NCI-H460 (cell line): ENCODE results near the gene UBE2F.

DNA sequence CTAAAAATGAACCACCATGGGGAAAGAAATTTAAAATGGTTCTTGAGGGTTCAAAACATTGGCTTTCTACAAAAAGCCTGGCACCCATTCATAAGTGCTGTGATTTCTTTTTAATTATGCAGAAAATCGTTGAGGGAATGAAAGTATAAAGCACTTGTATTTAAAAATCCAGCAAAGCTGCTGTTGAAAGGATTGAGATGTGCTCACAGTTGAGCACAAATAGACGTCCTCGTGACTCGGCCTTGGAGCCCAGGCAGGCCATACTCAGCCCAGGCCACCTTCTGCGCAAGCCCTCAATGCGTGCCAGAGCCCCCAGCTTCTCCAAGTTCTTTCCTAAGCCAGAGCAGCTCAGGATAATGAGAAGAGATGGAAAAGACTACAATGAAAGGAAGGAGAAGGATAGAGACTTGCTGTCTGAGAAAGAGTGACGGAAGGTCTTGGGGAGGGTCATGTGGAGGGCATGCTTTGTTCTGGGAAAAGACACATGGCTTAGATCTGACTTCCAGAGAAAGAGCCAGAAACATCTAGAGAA, 92.8 kb downstream of the COL6A3 start:
RAMPAGE:
- cytosol, long total RNA, result no peak
- long total RNA, result no peak
- nucleus, long total RNA, result no peak

DNA sequence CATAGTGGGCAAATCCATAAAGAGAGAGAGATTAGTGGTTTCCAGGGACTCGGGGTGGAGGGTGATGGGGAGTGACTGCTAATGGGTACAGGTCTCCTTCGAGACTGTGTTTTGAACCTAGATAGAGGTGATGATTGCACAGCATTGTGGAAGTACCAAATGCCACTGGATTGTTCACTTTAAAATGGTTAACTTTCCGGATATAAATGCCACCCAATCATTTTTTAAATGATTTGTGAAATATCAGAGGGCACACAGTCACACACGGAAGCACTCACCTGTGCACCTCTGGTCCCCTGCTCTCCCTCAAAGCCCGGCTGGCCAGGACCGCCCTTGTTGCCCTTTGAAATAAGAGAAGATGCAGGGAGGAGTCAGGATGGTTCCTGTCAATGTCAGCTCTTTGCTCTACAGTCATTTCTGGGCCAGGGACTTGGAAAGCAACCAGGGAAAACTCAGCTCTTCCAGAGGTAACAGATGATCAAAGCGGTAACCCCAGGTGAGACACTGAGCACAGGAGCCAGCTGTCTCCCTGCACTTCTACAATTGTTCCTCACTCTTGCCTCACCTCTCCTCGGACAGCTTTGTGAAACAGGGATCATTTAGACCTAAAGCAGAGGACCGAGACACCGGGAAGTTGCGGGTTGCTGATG, 60.8 kb downstream of the COL6A3 start:
RAMPAGE:
- cytosol, long total RNA, result no peak
- long total RNA, result no peak
- nucleus, long total RNA, result no peak

GRCh38 chr2:237356987-237357493, 56.9 kb downstream of the COL6A3 start:
RAMPAGE:
- cytosol, long total RNA, result no peak
- long total RNA, result no peak
- nucleus, long total RNA, result no peak

DNA sequence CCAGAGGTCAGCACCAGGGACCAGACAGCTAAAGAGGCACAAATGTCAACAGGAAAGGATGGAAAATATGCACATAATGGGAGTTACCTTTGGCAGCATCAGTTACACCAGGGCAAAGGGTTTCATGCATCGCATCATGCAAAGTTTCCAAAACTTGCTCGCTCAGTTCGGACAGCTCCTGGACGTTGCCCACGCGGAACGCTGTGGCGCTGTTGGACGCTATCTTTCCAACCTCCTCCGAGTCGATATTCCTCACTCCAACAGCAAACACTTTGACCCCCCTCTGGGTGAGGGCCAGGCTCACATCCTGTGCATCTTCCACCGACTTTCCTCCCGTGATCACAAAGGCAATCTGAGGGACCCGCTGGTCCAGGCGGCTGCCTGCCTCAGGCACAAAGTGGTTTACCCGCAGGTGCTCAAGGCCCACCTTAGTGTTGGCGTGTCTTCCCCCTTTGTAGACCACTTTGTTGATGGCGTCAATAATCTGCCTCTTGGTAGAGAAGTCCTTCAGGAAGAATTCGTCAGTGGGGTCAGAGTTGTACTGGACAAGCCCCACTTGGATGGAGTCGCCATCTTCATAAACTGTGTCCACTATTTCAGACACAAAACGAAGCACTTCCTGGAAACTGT, 47.2 kb downstream of the COL6A3 start:
RAMPAGE:
- cytosol, long total RNA, result no peak
- long total RNA, result no peak
- nucleus, long total RNA, result no peak

DNA sequence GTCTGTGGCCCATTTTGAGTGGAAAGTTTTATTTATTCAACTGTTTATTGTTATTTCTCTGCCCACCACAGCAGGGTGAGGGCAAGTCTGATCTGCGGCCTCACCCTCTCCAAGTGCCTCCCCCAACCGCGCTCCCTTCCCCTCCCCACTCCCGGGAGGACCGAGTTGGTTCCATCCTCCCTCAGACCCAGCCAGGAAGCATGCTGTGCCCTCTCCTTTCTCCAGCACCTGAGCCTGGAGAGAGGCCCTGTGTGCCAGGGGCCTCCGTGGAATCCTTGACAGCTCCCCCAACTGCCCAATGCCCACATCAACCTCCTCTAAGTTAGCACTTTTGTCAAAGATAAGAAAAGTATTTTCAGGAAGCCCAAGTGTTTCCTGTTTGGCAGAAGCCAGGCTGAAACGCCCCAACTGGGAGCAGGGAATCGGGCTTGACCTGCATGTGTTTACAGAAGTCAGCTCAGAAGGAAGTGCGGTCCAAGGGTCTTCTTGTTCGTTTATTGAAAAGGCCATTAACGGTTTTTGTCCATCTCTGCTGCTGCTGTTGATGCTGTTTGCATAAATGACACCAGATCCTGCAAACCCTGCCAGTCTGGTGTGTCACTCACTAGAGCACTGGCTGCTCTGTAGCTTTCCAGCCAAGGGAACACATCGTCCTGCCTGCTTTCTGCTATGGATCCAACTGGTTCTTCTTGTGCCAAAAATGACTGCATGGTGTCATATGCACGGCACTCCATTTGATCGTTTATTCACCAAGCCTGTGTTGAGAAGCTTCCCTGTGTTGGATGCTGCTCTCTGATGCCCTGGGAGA, 35.3 kb upstream of the COL6A3 start:
RAMPAGE:
- cytosol, long total RNA, result no peak
- long total RNA, result no peak
- nucleus, long total RNA, result no peak

DNA sequence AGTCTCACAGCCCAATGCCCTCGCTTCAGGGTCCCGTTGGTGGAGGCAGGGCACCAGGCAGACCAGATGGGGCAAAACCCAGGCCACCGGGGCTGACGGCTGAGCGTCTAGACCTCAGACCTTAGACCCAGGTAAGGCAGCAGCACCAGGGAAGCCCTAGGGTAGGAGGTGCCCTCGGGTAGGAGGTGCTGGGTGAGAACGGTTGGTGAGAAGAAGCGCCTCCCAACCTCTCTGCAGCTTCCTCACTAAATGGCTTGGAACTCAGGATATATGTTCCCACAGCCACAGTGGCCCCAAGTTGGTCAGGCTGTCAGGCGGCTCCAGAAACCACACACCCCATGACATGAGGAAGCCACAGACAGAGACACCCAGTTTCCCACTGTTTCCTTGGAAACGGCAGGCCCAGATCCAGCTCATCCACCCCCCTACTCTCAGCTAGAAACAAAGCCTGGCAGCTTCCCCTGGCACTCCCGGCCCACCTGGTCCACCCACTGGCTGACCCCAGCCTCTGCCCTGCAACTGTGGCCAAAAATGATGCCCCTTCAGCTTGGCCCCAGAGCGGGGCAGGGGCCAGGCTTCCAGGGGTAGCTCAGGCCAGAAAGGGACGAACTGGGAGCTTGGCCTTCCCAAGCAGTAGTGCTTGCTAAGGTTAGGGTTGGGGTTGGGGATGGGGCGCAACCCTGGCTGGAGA, 13.0 kb upstream of the MLPH start:
RAMPAGE:
- cytosol, long total RNA, result no peak
- long total RNA, result no peak
- nucleus, long total RNA, result no peak

DNA sequence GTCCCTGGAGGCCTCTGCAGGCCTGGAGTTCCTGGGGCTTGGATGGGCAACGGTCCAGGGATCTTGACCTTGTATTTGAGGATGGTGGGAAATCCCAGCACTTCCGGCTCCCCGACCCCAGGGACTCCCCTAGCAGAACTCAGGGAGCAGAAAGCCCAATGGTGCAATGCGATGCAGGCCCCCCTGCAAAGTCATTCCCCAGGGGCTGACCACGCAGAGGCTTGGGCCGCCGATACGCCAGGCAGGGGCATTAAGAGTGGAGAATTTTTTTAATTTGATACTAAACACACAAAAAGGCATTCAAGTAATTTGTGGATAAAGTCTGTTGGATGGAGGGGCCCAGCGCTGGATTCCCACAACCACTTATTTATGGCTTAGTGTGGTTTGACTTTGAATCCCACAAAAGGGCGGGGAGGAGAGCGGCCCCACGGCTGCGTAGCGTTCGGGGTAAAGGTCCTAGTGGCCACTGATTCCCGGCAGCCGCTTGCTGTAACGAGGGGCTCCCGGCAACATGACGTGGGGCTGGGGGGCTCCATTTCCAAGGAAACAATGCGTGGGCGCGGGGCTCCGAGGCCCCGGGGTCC, 12.3 kb upstream of the MLPH start:
RAMPAGE:
- cytosol, long total RNA, result no peak
- long total RNA, result no peak
- nucleus, long total RNA, result no peak

GRCh38 chr2:237558511-237559557, 7.5 kb upstream of the PRLH start:
RAMPAGE:
- cytosol, long total RNA, result no peak
- long total RNA, result no peak
- nucleus, long total RNA, result no peak

DNA sequence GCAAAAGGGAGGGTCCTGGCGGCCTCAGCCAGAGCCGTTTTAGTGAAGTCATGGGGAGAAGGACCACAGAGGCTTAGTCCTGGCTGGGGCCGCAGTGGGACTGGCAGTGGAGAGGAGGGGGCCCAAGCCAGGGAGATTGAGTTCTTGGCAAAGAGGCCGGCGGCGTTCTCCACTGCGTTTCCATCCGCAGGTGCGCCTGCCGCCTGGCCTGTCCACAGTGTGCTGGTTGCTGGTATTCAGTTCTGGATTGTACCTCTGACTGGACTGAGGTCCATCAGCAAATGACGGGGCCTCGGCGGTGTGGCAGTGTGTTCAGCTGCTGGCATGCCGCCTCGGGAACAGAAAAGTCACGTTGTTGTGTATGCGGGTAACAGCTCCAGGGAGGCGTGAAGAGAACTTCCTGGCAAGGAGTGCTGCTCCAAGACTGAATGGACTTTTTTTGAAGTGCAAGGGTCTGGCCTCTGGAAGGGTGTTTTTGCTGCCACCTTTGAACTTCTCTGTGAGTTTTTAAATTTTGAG, 36.8 kb downstream of the LRRFIP1 start:
RAMPAGE:
- cytosol, long total RNA, result no peak
- long total RNA, result no peak
- nucleus, long total RNA, result no peak

GRCh38 chr2:237677842-237678472, 50.6 kb downstream of the LRRFIP1 start:
RAMPAGE:
- cytosol, long total RNA, result no peak
- long total RNA, result no peak
- nucleus, long total RNA, result no peak

GRCh38 chr2:237966480-237967247, at the start of gene UBE2F:
Gene UBE2F (plus strand): TSS chr2:237967014.
RAMPAGE:
- cytosol, long total RNA, result start-site peak on the plus strand at chr2:237967025-237967074, 108 and 165 reads in 2 replicates
- long total RNA, result start-site peak on the plus strand at chr2:237967011-237967062, 106 and 105 reads in 2 replicates
- nucleus, long total RNA, result no peak

RAMPAGE:
- cytosol, long total RNA, result no peak
- long total RNA, result no peak
- nucleus, long total RNA, result no peak
Observed at GRCh38 chr2:238108427-238109367, 8.6 kb downstream of the ESPNL start.

DNA sequence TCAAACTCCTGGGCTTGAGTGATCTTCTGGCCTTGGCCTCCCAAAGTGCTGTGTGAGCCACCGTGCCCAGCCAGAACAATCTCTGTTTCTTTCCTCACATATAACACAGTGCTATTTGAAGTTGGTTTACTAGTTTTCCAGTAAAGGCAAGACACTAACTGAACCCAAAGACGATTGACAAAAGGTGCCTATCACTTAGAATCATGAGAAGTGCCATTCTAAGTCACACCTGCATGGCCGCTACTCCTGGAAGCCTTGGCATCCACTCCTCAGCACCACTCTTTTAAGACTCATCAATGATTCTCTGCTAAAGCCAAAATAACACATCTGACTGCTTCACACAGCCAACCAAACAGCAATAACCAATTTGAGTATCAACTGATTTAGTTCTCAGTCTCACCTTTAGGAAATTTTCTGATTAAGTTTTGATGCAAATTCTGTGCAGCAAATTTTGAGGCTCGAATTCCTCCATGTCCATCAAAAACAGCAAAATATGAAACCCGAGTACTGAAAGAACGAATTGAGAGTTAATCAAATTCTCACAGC, 18.6 kb downstream of the ILKAP start:
RAMPAGE:
- cytosol, long total RNA, result no peak
- long total RNA, result no peak
- nucleus, long total RNA, result no peak

DNA sequence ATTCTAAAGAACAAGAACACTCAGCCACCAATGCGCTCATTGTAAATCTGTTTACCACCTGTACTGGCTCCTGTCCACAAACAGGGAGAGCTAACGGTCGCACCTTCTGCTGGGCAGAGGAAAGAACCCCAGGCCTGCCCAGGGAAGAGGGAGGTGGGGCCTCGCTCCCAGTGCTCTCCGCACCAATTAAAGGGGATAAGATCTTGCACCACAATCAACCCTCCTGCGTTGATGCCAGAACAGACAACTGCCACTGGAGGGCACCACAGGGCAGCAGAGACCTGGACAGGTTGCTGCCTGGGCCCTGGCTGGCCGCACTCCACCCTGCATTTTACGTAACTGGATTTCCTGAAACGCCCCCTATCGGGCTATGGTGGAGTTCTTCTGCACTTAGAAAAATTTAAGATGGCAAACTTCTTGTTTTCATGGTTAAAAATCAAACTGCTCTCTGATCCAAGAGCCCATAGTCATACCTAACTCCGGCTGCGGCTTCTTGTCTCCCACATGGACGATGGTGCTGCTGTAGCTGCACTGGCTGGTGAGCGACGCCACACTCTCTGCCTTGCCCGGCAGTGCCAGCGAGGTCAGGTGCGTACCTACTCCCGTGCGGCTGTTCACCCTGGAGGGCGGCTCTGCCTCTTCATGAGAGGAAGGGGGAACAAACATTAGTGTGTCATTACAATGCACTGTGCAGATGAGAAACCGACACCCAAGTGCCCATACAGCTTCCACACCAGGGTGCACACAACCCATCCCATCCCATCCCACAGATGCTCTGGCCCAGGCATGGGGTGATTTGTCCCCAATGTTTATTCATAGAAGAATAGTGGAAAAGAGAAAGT, 16.8 kb upstream of the HES6 start:
RAMPAGE:
- cytosol, long total RNA, result no peak
- long total RNA, result no peak
- nucleus, long total RNA, result no peak

DNA sequence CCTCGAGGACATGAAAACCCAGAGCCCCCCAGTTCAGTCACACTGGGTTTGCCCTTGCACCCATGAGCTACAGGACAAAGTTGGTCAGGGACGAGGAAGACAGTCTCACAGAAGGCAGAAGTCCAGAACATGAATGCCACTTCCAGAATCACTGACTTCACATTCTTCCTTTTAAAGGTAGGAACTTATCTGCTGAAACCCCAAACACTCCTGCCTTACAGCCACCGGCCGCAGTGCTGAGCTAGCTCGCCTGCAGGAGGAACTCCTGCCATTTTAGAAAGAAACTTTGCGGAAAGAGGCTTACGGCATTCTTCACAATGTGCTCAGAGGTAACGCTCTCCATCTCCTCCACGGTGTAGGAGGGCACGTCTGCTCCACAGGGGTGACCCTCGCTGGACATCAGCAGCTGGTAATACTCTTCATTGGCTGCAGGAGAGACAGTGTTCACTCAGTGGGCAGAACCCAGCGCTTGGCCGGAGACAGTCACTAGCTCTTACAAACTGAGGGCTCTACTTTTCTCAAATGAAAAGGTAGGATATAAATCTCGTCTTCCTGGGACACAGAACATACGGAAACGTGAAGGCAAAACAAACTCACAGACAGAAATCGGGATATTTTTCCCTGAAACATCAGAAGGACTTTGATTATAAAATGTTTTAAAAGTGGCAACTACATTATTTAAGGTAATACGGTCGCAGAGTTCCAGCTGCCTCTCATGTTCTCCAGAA, 15.5 kb downstream of the PER2 start:
RAMPAGE:
- cytosol, long total RNA, result no peak
- long total RNA, result no peak
- nucleus, long total RNA, result no peak

GRCh38 chr2:238290019-238290660, 1.7 kb upstream of the PER2 start:
RAMPAGE:
- cytosol, long total RNA, result start-site peak on the minus strand at chr2:238290078-238290245, 22 and 16 reads in 2 replicates
- long total RNA, result no peak
- nucleus, long total RNA, result no peak

DNA sequence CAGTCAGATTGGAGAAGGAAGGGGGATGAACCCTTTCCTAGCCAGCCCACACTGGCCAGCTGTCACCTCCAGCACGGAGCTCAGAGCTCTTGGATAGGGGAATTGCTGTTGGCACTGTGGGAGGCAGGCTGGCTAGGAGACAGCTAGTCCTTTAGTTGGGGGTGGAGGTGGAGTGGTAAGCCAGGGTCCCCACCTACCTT, 2.5 kb upstream of the PER2 start:
RAMPAGE:
- cytosol, long total RNA, result no peak
- long total RNA, result no peak
- nucleus, long total RNA, result no peak

GRCh38 chr2:238349029-238349468, 28.7 kb downstream of the TRAF3IP1 start:
RAMPAGE:
- cytosol, long total RNA, result no peak
- long total RNA, result no peak
- nucleus, long total RNA, result no peak

RAMPAGE:
- cytosol, long total RNA, result no peak
- long total RNA, result no peak
- nucleus, long total RNA, result no peak
Observed at GRCh38 chr2:238427199-238427883, 614 bp downstream of the ASB1 start.

DNA sequence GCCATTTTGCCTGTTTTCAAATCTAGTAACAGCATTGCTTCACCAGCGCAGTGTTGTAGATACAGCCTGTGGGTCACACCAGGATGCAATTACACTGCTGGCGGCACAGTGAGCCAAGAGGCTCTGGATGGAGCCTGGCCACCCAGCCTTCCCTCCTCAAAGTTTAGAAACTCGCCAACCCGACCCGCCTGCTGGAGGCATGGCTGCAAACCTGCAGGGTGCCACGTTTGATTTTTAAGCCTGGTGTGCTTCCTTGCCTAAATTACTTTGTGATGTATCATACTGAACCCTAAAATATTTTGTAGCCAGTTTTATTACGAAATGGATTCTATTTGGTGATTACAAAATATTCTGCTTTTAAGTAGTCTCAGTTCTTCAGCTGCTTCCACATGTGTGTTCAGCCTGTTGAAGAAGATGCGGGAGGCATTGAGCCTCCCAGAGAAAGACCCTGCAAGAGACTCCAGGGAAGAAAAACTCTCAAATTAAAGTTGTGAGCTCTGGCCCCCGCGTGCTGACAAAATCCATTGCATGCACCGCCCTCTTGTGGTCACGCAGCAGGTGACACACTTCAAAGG, 63.2 kb upstream of the TWIST2 start:
RAMPAGE:
- cytosol, long total RNA, result no peak
- long total RNA, result no peak
- nucleus, long total RNA, result no peak